ENCODE data around the gene MARCHF6.

GRCh38 chr5:6455416-6456042, 6.9 kb downstream of the UBE2QL1 start:
- PRO-cap: no peak

GRCh38 chr5:6595112-6596087, 37.4 kb downstream of the NSUN2 start:
- PRO-cap: no peak

DNA sequence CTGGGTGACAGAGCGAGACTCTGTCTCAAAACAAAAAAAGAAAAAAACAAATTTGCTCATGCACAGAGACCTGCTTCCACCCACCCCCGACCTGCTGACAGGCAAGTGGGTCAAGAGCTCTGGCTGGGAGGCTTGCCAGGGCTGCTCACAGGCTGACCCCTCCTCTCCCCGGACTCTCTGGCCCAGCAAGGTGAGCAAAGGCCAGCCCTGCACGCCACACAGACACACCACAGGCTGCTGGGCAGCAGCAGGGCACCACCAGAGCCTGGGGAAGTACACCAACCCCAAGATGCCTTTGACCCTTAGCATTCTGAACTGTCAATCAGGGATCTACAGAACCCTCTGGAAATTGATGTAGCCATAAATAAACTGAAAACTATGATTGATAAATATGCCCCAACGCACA, 29.2 kb downstream of the NSUN2 start:
- PRO-cap: no peak

- PRO-cap: no peak
Observed at GRCh38 chr5:6704193-6705105, 8.8 kb upstream of the TENT4A start.

DNA sequence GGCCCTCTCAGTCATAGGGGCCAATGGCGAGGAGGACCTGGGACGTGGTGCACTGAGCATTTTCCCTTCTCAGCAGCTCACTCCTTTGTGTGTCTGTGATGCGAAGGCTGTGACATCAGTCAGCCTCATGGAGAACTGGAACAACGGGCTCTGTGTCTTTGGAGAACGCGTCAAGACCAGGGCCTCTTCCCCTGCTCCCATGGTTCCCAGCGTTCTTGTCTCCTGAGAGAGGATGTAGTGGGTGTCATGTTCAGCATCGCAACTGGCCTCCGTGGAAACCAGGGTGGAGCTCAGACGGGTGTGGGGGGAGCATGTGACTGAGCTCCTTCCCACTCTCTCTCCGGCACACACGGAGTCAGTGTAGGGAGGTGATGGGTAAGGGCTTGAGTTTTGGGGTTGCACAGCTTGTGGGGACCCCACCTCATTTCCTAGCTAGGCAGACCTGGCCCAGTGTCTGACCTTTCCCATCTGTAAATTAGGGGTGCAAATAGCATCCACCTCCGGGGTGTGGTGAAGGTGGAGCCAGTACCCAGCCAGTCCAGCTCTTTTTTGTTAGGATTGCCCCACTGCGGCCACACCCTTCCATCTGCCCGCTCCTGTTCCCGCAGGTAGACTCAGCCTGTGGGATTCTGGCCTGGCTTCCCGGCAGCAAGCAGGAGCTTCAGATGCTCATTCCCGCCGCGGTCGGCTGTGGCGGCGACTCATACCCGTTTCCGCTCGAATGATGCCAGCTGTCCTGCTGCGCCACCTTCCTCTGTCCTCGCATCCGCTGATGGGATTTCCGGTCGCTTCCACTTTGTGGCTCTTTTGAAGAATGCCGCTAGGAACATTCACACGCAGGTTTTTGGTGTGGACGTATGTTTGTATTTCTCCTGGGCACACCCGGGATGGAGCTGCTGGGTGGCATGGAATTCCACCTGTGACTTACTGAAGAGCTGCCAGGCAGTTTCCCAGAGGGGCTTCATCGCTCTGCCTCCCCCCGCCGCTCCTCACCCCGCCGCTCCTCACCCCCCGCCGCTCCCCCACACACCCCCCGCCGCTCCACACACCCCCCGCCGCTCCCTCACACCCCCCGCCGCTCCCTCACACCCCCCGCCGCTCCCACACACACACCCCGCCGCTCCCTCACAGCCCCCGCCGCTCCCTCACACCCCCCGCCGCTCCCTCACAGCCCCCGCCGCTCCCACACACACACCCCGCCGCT, 60.0 kb downstream of the TENT4A start:
- PRO-cap: no peak

- PRO-cap: no peak
Observed at GRCh38 chr5:6899269-6899520, 186.0 kb downstream of the TENT4A start.

GRCh38 chr5:7170885-7171252, 225.1 kb upstream of the ADCY2 start:
- PRO-cap: no peak

- PRO-cap: no peak
Observed at GRCh38 chr5:8062408-8063063, 193.6 kb downstream of the MTRR start.

DNA sequence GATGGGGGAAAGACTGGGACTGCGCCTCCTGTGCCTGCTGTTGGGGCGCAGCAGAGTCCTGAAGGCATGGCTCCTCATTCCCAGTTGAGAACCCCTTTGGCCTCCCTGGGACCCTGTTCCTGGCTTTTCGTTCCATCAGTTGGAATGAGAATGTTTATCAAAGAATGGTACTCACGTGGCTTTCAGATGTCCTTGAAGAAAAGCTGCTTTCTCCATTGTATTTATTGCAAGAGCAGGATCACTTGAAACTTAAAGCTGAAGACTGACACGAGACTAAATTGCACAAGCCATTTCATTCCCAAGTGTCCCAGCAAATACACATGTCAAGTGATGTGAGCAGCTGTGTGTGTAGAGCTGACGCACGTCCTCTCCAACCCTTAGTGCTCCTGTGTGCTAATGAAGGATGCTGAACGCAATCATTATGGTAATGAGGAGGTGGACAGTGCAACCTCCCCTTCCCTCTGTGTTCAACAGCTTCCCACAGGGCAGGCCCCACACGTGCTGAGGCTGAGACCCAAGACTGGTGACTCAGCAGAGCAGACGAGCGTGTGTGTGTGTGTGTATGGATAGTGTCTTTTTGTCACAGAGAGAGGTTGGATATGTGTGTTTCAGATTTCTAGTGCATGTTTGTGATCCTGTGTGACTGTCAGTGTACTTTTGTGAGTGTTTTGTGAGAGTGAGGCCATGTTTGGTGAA, 702.2 kb downstream of the SEMA5A start:
- PRO-cap: no peak

DNA sequence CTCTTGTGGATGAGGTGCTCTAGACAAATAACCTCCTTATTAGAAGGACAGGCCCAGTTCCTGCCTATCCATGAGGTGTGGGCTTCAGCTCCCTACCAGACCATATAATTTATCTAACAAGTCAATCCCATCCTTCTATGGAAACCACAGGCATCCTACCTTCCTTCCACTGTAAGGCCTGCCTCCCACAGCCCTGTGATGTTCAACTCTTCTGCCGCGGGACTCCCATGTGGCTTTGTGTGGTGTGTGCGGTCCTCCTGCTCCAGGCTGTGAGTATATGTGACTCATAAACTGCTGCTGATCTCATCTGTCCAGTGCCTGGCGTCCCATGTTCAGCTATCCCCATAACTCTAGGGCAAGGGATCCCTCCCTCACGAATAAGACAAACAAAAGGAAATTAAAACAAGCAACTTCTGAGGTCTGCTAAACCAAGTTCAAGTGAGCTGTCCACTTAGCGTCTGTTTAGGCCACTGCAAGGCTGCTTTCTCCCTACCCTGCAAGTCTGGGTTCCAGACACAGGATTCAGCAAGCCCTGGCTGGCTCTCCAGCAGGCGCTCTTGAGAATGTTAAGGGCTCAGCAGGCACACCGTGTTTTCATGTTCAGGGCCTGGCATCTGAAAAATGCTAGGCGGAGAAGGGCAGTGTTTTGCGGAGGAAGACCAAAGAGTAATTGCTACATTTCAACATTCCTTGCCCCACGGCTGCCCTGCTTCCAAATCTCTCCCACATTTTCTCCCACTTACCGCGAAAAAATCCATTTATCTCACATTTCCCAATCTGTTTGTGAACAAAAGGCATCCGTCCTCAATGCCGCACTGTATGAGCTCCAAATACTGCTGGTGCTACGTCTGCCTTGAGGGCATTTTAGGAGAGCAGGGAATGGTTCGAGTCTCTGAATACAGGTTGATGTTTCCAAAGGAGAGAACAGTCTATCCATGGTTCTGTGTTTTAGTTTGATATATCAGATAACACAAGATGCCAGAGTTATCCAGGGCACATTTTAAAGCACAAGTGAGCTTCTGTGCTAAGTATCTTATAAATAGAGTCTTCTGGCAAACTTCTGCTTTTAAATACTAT, 280.3 kb downstream of the SEMA5A start:
- PRO-cap: no peak

DNA sequence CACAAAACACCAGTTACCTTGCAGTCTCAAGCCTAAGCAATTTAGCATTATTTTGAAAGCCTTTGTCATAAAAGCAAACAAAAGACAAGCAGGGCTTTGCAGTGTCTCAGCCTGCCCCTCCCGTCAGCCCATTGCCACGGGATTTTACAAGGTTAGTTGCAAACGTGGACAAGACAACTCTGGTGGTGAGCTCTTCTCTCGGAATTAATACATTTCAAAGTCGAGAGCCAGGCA, 190.3 kb downstream of the ATPSCKMT start:
- PRO-cap: no peak

DNA sequence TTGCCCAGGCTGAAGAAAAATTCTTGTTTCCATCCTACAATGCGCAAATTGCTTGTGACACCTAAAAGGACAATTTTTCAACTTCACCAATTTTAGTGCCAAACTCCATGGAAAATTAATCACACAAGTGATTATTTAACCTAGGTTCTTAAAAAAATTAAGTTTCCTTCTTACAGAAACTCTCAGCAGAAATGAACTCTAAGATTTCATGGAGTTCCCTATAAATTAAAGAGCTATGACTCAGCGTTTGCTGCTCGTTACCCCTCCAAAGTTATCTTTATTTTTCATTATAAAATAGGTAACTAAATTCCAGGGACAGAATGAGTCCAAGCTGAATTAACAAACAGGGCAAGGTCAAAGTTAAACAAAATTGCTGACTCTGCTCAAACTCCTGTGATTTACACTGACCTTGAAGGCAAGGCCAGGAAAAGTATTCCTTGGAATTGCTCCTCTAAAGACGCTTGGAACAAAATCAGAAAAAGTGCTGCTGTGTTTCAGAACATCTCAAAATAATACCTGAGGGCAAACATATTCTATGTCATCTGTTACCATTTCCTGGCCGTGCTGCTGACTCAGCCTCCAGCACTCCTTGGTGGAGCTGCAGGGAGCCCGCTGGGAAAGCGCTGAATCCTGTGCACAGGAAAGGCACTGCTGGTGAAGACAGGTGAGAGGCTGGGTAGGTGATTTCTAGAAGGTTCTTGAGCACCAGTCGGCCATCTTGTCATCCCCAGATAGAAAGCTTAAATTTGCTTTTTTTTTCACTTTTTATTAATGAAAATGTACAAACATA, 2.5 kb upstream of the CMBL start:
- PRO-cap: no peak

- PRO-cap: no peak
Observed at GRCh38 chr5:10329644-10330566, 22.2 kb upstream of the CMBL start.

GRCh38 chr5:10332888-10334174, 20.2 kb upstream of the MARCHF6 start:
- PRO-cap: no peak

GRCh38 chr5:10353530-10354583, at the start of gene MARCHF6:
TSS of gene MARCHF6 (plus strand) at chr5:10353695.
- PRO-cap: bidirectional peak, plus-strand start at chr5:10353892, minus-strand start at chr5:10353479; bidirectional peak, plus-strand start at chr5:10354400, minus-strand start at chr5:10354316; unidirectional peak, minus-strand start at chr5:10354463; unidirectional peak, minus-strand start at chr5:10354525

DNA sequence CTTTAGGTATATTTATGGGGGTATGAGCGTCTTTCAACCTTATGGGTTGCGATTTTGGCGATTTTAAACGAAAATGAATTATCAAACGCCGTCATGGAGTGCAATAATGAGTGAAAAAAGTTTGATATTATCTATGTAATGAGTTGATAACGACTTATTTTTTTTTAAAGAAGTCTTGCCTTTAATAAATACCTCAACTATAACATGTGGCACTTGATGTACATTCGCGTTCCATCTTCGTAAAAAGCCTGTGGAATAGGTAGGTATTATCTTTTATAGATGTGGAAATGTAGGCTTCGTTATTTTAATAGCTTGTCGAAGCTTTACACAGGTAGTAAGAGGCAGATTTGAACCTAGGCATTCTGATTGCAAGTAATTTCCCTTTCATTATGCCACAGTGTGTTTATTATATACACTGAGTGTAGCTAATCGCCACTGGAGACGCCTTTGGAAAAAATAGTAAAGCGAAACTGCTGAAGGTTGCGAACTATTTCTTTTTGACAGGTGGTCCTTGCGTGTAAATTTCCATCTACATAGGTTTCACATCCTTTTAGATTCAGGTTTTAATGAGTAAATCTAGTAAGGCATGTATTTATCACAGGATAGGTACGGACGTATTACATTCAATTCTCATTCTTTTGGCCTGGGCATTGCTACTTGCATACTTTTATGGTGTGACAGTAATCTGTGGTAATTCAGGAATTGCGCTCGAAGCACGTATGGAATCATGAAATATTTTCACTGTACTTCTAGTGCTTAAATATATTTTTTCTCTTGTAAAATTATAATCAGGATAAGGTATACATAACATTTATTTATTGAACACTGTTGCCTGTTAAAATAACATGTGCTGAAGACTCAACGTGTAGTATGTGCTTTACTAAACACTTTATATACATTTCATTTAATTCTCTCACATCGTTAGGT, 1.6 kb downstream of the MARCHF6 start:
- PRO-cap: no peak

GRCh38 chr5:10384117-10384980, 30.9 kb downstream of the MARCHF6 start:
- PRO-cap: no peak

DNA sequence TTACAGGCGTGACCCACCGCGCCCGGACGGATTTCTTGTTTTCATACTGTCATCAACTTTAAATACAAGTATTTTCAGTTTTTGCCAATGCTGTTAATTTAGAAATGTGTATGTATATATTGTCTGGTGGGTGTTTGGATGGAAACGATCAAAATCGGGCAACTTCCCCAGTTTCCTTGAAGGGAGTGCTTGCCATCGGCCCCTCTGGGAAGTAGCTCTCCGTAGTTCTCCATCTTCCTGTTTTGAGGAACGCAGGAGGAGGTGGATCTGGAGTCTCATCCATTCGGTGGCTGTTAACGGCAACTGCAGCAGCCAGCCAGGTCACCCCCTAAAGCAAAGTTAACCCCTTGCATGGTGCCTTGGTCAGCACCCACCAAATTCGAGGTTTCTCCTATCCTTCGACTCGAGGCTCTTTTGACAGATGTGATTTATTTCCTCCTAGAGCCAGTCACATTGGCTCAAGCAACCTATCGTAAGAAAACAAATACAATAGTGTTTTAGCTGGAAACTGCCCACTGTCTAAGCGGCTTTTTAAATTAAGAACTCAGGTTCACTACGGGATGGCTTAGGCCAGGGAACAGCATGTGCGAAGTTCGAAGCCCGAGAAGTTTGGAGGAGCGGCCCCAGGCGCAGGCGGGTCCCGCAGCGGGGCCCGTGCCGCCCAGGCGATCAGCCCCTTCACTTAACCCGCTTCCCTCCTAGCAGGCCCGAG, 616 bp upstream of the ROPN1L start:
- PRO-cap: no peak

DNA sequence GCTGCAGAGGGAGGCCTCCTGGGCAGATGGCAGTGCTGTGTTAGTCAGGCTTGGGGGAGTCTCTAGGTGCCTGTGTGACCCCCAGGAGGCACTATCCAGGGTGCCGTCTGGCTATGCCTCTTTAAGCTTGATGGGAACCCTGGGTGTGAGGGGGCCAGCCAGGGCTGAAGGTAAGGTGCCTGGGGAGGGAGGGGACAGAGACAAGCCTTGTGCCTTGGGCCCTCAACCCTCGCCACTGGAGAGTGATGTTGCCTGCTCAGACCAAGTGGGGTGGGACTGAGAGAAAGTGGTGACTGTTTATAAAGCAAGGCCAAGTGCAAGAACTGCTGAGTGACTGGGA, 11.2 kb upstream of the ANKRD33B start:
- PRO-cap: no peak

DNA sequence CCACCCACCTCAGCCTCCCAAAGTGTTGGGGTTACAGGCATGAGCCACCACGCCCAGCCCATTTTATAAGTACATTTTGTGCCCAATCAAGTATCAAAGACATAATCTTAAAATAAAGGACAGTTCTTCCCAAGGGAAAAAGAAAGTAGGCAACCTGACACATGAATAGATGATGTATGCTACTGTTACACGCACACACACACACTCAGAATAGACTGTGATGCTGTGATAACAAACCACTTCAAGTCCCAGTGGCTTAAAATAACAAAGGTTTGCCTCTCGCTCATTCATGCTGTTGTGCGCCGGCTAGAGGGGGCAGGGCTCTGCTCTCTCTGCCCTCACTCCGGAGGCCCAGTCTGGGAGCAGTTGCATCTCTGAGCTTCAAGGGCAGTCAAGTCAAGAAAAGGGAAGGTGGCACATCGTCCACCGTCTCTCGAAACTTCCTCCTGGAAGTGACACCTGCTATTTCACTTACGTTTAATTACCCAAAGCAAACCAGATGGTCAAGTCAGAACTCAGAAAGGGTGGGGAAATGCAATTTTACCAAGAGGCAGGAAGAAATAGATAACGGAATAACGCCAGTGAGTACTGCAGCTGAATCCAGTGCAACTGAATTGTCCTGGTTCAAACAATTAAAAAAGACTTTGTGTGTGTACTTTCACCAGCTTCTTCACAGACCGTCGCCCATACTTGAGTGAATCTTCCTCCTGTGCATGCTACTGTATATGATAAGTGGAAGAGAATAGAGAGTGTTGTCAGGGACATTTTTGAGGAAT, 43.3 kb downstream of the ANKRD33B start:
- PRO-cap: unidirectional peak, plus-strand start at position 286 of the sequence

Measured in NALM6 (cell line).